Islet of Langerhans (tissue), 1 donor: ENCODE measurements around a stretch of chr12.

DNA sequence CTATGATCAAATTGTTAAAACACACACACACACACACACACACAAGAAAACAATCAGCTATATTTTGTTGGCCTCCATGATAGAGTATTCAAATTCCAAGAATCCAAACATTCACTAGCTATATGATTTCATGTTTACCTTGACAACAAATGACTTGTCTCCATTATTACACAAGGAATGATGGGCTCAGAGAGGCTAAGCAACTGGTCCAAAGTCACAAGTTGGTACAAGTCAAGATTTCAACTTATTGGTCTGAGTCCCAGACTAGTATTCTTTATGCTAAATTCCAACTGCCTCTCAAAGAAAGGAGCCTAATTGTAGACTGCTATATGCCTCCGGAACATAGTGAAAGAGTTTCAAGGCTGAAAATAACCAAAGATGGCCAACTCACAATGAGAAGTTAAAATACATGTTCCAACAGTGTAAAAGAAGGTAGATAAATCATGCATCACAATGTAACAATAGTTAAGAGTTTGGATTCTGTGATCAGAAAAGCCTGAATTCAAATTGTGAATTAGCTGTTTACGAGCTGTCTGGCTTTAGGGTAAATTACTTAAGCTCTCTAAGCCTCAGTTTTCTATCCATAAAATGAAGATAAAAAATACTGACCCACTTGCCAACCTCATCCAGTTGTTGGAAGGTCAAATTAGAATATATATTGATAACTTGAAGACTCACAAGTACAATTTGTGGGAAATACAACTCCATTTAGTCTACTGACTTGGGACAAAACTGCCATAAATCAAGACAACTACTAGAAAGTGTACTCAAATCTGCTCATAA lies 7.4 kb downstream of the BTG1 start:
- RRBS, result no CpG with 5 or more reads among the region's 2 CpGs

GRCh38 chr12:92141249-92141505 lies 4.5 kb downstream of the BTG1 start:
- RRBS, result no CpG with 5 or more reads among the region's 1 CpG

DNA sequence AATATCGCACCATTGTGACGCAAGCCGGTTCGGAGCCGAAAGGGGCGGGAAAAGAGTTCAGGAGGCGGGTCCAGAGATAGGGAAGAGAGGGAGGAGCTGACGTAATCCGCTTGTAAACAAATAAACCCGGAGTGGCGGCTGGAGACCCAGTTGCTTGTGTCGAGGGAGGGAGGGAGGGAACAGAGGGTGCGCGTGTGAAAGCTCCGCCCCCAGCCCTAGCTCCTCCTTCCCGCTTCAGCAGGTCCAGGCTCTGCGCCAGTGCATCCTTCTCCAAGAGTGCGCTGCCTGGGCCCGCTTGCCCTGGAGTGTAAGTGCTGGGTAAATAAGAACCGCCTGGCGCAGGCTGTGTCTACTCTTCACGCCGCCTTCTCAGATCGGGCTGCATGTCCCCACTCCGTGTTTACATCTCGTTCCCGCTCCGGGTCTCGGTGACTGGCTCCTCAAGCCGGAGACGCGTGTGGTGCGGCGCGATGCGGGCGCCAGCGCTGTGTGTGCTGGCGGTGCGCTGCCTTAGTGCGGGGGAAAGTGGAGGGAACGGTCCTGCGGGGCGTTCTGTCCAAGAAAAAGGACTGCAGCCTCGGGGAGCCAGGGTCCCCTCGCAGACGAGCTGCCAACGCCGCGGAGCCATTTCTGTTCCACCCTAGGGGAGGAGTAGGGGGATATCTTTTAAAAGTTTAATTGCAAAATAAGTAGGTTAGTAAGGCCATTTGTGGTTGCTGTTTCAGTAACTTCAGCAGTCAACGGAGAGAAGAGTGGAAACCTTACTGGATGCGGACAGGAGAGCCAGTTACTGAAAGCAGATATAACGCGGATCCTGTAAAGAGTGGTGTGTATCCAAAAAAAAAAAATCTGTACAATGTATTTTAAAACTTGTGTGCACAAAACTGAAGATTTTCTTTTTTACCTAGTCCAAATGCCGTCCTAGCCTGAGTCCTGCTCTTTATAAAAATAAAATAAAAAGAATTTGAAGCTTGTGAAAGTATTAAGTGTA lies 586 bp upstream of the BTG1 start:
- RRBS, result 1% methylated on average over 5 of the region's 55 CpGs

DNA sequence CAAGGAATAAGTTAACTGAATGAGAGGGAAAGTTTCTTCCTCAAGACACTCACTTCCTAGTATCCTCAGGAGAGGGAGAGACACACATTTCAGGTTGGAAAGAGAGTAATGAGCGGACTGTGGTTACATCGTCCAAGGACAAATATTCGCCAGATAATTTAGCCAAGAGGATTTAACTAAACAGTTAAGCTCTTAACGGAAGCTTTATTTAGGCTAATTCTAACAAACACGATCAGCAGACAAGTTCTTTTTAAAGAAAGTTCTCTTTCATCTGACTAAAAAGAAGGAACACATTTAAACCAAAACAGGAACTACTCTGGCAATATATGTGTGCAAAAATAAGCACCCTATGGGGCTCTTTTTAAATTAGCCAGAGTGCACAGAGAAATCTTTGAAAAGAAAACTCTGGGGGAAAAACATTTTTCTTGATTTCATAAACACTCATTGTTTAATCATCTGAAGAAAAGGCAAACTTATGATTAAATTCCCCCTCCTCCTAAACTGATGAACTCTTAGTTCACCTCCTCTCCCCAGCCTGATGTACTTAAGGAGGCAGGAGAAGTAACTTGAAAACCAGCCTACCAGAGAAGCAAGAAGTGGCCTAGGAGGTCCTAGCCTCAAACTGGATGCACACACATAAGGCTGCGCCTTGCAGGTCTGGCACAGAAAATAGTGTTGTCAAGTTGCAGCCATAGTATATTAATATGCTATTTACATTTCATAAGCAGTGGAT lies 13.3 kb upstream of the BTG1 start:
- RRBS, result no CpG with 5 or more reads among the region's 6 CpGs

DNA sequence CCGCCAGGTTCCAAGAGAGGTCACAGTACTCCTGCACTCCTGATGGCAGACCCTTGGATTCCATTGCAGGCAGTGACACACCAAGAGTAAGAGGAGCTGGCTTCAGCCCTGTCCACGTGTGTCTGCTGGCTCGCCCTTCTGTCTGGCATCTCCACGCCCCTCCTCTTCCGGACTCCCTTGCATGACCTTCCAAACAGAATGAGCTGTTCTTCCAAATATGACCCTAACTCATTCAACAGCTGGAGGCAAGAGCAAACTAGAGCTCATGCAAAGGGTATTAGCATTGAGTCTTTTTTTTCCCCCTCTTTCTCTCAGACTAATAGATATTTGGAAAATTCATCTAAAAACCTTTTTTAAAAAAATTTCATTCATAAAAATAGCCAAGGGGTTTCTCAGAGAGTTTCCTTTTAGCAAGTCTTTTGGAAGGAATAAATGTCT lies 232.9 kb upstream of the PLEKHG7 start:
- RRBS, result no CpG with 5 or more reads among the region's 5 CpGs

- RRBS, result no CpG with 5 or more reads among the region's 2 CpGs
These were observed 154.9 kb upstream of the PLEKHG7 start for GRCh38 chr12:92547740-92548343.

- RRBS, result no CpG with 5 or more reads among the region's 6 CpGs
These were observed 149.4 kb upstream of the PLEKHG7 start for GRCh38 chr12:92553357-92553819.

- RRBS, result no CpG with 5 or more reads among the region's 2 CpGs
These were observed 99.5 kb downstream of the PLEKHG7 start for GRCh38 chr12:92802143-92802757.

DNA sequence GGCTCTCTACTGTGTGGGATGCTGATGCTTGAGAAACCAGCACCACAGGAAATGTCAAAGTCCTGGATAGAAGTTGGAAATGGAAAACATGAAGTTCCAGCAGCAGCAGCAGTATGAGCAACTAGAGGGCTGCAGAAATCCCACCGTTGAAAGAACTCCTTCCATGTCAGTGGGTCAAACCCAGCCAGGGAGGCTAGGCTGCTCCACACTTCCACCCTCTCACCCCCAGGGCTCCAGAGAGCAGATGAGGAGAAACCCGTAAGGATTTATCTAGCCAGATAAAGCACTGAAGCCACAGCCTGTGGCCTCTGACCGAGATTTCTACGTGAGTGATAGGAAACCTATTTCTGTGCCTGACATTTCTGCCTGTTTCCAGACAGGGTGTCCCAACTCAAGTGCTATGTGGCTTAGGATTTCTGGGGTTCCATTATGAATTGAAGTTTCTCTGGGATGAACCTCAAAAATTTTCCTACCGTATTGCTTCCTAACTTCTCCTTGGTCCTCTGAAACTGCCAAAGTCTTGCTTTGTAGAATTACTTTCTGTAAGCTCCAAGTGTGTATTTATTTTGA lies 100.0 kb upstream of the EEA1 start:
- RRBS, result no CpG with 5 or more reads among the region's 5 CpGs

- RRBS, result no CpG with 5 or more reads among the region's 4 CpGs
These were observed 5.9 kb upstream of the UBE2N start for GRCh38 chr12:93447503-93448180.

DNA sequence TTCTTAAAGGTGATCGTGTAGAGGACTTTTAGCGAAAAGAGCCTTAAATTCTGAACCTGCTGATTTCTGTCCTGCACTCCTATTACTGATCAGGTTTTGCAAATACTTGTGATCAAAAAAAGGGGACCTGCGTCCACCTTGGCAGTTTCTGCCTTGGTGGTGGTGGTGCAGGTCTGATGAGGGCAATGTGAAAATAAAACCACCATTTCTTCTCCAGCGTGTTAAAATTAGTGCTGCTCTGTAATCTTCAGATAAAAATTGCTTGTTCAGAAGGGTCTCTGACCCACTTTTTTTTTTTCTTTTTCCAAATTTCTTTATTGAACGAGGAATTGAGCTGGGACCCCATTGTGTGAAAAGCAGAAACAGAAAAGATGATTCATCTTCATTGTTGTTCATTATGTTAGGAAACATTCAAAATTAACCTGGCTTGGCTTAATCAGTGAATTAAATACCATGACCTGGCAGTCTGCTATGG lies 1.1 kb downstream of the CRADD start:
- RRBS, result no CpG with 5 or more reads among the region's 5 CpGs

- RRBS, result no CpG with 5 or more reads among the region's 6 CpGs
These were observed 25.0 kb downstream of the CRADD start for GRCh38 chr12:93701943-93702800.

- RRBS, result no CpG with 5 or more reads among the region's 3 CpGs
These were observed 50.1 kb downstream of the CRADD start for GRCh38 chr12:93727155-93727814.

GRCh38 chr12:93766674-93767487 lies 89.7 kb downstream of the CRADD start:
- RRBS, result no CpG with 5 or more reads among the region's 7 CpGs

GRCh38 chr12:93775114-93775606 lies 98.0 kb downstream of the CRADD start:
- RRBS, result no CpG with 5 or more reads among the region's 5 CpGs

GRCh38 chr12:94047573-94048390 lies 100.6 kb upstream of the PLXNC1 start:
- RRBS, result no CpG with 5 or more reads among the region's 9 CpGs

DNA sequence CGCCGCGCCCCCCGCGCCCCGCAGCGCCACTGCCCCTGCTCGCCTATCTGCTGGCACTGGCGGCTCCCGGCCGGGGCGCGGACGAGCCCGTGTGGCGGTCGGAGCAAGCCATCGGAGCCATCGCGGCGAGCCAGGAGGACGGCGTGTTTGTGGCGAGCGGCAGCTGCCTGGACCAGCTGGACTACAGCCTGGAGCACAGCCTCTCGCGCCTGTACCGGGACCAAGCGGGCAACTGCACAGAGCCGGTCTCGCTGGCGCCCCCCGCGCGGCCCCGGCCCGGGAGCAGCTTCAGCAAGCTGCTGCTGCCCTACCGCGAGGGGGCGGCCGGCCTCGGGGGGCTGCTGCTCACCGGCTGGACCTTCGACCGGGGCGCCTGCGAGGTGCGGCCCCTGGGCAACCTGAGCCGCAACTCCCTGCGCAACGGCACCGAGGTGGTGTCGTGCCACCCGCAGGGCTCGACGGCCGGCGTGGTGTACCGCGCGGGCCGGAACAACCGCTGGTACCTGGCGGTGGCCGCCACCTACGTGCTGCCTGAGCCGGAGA lies 691 bp downstream of the PLXNC1 start:
- RRBS, result 3% methylated on average over 29 of the region's 67 CpGs

DNA sequence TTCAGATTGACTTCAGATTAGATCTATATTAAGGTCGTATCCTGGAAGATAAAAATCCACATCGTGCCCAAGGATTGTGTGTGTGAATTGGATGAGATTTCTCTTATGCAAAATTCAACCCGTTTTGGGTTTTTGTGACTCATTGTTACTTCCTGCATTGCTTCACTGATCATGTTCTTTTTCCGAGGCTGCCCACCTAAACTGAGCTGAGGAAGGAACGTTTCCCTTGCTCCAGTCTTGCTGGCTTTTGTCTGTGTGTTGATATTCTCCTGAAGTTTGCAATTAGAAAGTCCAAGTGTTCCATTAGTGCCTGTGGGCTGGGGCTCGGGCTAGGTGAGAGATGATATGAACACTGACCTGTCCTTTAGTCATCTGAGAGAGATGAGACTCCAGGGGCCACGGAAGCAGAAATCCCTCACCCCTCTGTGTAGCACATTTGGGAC lies 27.7 kb downstream of the PLXNC1 start:
- RRBS, result no CpG with 5 or more reads among the region's 7 CpGs

GRCh38 chr12:94276555-94277162 lies 128.3 kb downstream of the PLXNC1 start:
- RRBS, result no CpG with 5 or more reads among the region's 7 CpGs